Glomerular endothelial cell (primary cell): ENCODE results near the gene TNFRSF17.

GRCh38 chr16:11249127-11249732 lies 6.8 kb downstream of the SOCS1 start:
- RAMPAGE, long total RNA = no peak

DNA sequence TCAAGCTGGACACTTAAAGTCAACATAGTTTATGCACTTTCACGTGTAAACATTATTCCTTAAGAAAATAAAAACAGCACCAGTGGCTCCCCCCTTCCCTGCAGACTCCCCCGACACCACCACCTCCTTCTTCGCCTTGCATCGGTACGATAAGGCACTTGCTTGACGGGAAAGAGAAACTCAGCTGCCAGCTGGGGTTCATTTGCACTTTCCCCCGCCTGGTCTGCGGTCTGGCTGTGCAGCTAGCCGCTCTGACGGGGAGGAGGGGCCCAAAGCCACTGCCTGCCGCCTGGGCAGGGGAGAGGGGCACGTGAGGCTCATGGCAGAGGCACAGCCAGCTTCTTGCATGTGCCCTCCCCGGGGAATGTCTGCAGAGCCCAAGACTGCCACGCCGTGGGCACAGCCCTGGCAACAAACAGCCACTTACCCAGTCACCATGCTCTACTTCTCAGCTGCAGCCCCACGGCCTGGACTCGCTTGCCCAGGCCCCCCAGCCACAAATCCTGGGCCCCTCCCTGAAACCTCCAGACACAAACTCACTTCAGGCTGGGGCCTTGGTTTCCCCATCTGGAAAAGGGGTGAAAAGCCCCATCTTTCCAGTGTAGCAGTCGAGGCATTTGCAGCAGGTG lies 16.5 kb upstream of the PRM1 start:
- RAMPAGE, long total RNA = no peak

DNA sequence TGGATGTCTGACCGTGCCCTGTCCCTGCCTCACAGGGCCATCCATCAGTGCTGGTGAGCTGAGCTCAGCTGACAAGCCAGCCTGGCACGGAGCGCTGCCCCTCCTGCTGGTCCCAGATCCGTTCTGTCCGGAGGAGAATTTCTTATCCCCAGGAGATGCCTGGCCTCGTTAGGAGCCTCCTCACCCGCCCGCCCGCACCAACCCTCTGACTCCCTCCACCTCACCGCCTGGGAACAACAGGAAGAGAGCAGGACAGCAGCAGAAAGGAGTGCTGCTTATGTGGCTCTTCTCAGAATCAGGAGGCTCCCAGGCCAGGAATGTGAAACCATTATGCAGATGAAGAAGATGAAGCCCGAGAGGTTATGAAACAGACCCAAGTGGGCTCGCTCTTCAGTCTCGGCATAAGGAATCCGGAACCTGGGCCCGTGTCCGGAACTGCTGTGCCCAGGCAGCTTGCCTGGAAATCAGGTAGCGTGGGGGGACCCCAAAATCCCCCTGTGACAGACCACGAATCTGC lies 28.8 kb upstream of the RMI2 start:
- RAMPAGE, long total RNA = no peak

- RAMPAGE, long total RNA = no peak
Measured at GRCh38 chr16:11329015-11329681, 16.1 kb upstream of the RMI2 start.

- RAMPAGE, long total RNA = no peak
Measured at GRCh38 chr16:11567426-11567851, 19.3 kb downstream of the LITAF start.

- RAMPAGE, long total RNA = no peak
Measured at GRCh38 chr16:11576567-11577511, 9.9 kb downstream of the LITAF start.

DNA sequence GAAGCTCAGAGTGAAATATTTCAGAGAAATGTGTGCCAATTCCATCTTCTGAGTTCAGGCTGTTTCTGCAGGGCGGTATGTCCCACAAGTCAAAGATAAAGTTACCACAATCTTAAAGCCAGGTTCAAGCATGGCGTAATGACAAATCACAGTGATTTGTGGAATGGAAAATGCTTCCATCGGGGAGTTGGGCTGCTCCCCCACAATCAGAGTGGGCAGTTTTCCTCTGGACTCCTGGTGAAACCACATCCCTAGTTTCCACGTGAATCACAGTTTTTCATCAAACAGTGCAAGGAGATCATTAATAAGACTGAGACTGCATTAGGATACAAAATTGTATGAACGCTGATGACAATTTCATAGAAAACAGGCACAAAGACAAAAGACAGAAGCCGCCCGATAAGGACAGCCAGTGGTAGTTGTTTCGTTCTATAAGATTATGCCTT lies 3.6 kb downstream of the LITAF start:
- RAMPAGE, long total RNA = no peak

GRCh38 chr16:11618058-11618786 lies 31.5 kb upstream of the LITAF start:
- RAMPAGE, long total RNA = no peak

DNA sequence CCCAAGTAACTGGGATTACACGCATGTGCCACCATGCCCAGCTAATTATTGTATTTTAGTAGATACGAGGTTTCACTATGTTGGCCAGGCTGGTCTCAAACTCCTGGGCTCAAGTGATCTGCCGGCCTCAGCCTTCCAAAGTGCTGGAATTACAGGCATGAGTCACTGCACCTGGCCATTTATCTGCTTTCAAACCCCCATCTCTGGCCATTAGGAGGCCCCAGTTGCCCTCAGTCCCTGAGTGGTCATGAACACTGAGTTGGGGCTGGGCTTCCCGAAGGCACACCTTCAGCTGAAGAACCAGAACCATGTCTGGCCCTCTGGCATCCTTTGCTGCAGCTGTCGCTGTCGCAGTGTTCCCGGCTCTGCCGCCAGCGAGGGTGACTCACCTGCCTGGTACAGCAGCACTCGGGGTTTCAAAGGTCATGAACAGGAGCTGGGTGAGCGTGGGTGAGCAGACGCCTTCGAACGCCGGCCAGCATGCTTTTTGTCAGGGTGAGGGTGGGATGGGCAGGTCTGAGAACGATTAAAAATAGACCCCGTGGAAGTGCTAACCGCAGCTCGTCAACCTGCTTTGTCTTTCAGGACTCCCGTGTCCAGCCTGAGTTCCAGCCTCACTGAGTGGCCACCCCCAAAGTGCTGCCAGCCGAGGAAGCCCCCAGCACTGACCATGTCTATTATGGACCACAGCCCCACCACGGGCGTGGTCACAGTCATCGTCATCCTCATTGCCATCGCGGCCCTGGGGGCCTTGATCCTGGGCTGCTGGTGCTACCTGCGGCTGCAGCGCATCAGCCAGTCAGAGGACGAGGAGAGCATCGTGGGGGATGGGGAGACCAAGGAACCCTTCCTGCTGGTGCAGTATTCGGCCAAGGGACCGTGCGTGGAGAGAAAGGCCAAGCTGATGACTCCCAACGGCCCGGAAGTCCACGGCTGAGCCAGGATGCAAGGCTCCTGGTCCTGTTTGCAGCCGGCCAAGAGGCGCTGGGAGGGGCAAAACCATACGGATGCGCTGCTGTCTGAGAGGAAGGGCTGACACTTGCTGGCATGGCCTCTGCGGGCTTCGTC lies 7.5 kb downstream of the SNN start:
- RAMPAGE, long total RNA = no peak

GRCh38 chr16:11730902-11731306 lies 11.8 kb downstream of the TXNDC11 start:
- RAMPAGE, long total RNA = no peak

DNA sequence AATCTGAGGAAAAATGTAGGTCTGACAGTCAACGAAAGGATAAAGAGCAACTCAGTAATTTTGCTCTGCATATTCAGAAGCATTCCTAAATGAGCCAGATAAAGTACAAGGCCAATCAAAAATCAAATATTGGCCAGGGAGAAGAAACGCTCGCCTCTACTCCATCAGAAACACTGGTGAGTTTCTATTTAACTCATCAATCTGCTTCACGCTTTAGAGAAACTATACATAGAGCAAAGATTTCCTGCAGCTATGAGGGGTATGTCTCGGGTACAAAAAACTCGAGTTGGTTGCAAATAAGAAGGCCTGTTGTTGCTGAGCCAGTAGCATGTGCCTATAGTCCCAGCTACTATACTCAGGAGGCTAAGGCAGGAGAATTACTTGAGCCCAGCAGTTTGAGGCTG lies 3.6 kb downstream of the TXNDC11 start:
- RAMPAGE, long total RNA = no peak

DNA sequence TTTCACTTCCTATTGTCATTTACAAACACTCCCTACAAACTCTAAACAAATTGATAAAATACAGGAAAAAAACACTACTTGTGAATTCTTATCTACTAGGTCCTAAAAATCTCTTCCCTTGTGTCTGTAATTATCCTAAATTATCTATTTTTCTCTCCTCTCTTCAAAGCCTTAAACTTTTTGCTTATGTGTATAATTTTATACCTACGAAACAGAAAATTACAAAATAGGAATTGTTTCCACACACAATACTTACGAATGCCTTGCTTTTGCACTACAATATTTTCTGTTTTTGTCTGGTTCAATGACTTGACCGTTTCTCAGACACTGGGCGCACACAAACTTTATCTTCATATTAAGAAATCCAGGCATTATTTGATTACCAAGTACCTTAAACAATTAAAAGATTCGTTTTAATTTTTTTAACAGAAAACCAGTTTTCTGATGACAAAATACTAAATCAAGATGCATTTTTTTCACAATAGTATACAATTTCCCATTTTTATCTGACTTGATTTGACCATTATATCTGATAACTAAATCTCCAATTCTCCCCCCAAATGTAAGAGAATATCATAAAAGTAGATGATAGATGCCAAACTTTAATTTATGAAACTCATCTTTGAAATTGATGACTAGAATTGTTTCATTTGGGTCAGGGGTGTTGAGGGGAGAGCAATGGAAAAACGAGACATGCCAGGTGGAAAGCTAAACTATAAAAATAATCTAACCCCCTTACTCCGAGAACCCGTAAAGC lies 19.2 kb upstream of the TXNDC11 start:
- RAMPAGE, long total RNA = no peak

GRCh38 chr16:11794511-11795533 lies 2.2 kb downstream of the ZC3H7A start:
- RAMPAGE, long total RNA = no peak

DNA sequence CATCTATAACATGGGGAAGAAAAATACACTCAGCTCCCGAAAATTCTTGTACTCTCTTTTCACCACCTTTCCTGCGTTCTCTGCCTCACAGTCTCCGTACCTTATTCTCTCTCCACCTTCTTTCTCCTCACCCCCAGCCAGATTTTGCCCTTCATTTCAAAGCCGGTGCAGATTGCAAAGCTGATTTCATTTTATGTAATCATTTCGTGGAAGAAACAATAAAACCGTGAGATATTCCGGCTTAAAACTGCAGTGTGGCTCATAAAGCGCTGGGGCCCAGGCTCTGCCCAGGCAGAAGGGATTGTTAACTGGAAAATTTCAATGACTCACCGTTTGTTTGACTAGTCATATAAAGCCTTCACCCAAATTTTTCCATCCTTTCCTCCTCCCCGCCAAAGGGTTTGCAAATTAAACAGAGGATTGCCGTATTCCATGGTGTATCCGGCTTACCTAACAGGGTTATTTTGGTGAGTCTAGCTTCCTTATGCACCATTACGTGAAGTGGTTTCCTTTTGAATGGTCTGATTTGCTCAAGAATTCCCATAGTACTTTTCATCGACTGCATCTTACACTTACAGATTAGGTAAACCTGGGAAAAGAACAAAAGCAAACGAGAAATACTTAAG lies 756 bp upstream of the GSPT1 start:
- RAMPAGE, long total RNA = no peak

- RAMPAGE, long total RNA = no peak
Measured at GRCh38 chr16:11964793-11965727, at the start of gene TNFRSF17. TNFRSF17 (plus strand) TSS chr16:11965210.

GRCh38 chr16:12082249-12082839 lies 105.8 kb downstream of the SNX29 start:
- RAMPAGE, long total RNA = no peak

GRCh38 chr16:12532811-12533281 lies 270.8 kb downstream of the CPPED1 start:
- RAMPAGE, long total RNA = no peak

DNA sequence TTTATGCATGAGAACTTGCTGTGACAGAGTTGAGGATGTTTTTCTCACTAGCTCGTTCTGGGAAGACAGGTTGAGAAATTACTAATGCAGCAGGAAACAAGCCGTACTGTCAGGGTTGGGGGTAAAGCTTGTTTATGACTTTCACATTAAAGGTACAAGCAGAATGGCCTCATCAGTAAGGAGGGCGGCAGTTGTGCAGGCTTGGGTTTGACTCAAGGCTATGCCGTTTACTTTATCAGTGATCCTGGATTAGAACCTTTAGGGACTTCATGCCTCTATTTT lies 267.5 kb downstream of the CPPED1 start:
- RAMPAGE, long total RNA = no peak

DNA sequence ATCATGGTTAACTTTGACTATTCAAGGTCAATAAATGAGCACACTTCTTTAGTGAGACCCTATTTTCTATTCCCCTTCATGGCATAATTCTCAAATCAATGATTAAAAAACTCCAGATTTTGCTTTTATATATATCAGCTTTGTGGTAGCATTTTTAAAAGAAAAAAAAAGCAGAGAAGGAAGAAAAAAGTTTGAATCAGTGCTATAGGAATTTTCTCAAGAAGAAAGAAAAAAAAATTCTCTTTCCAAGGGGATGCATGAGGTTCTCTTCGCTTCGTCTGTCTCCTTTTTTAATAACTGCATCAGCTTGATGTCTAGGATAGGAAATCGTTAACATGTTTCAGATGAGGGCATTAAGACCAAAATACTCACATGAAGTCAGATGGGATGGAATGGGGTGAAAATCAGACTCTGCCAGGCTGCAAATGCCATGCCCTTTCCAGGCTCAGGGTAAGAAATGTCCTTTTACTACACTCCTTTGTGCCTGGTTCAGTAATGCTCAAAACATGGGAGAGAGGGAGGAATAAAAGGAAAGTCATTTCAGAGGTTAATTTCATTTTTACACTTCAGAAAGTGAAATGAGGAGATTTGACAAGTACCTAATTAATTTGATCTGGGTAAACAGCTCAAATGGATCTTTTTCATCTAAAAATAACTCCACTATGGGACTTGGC lies 21.8 kb upstream of the ERCC4 start:
- RAMPAGE, long total RNA = no peak

DNA sequence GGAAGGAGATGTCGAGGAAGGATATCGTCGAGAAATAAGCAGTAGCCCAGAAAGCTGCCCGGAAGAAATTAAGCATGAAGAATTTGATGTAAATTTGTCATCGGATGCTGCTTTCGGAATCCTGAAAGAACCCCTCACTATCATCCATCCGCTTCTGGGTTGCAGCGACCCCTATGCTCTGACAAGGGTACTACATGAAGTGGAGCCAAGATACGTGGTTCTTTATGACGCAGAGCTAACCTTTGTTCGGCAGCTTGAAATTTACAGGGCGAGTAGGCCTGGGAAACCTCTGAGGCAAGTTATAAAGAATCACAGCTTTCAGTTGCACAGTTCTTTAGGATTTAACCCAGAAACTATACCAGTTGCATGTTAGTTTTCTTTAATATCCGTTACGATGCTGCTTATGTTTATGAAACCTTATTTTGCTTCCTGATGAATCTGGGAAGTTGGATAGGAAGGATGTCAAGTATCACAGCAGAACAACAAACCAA lies 15.5 kb downstream of the ERCC4 start:
- RAMPAGE, long total RNA = no peak